ENCODE data around the gene YWHAQ.

GRCh38 chr2:8281695-8283041 is 399.7 kb upstream of the ID2 start:
- PRO-cap = no peak

GRCh38 chr2:8379960-8380487 is 301.8 kb upstream of the ID2 start:
- PRO-cap = no peak

DNA sequence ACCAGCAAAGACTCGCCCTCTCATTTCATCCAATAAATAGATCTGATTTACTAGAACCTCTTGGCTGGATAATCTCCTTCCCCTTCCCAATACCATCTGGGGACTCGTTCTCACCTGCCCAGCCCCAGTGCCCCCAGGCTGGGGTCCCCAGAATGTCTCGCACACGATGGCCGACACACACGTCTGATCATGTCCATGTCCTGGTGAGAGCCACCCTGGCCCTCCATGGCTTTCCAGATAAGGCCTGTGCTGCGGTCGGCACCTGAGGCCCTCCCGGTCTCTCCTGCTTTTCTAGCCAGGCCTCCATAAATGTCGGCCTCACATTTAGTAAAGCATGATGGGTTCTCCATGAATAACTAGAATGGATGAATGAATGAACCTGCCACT is 270.2 kb upstream of the ID2 start:
- PRO-cap = no peak

GRCh38 chr2:8412029-8412635 is 269.7 kb upstream of the ID2 start:
- PRO-cap = no peak

- PRO-cap = no peak
These were observed 222.7 kb upstream of the ID2 start for GRCh38 chr2:8459021-8459594.

GRCh38 chr2:8515157-8515818 is 166.6 kb upstream of the ID2 start:
- PRO-cap = no peak

- PRO-cap = no peak
These were observed 107.4 kb upstream of the ID2 start for GRCh38 chr2:8574233-8575041.

GRCh38 chr2:8684381-8684926 is 2.6 kb downstream of the ID2 start:
- PRO-cap = no peak

DNA sequence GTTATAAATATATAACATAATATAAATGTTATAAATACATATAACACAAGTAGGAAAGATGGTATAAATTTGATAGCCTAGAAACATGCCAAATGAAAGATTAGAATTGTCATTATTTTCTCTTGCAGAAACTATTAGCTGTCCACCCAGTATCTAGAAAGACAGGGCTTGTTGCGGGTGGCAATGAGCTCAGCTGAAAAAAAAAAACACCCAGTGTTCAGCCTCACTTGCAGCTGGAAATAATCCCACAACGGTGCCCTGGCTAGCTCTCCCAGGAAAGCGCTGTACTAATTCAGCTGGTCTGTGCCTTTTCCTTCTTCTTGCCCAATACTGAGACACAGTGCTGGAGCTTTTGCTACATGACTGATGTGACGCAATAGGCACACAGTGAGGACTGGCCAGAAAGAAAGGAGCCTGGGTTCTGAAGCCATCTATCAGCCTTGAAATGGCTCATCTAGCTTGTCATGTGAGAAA is 16.2 kb downstream of the KIDINS220 start:
- PRO-cap = no peak

GRCh38 chr2:8954069-8954610 is 49.3 kb downstream of the MBOAT2 start:
- PRO-cap = no peak

DNA sequence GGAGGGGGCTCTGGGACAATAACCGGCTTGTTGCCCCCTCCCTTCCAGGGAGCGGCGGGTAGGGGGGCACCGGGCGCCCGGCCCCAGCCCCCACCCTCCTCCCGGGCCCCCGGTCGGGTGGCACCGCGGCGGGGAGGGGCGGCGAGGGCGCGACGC is 247 bp downstream of the MBOAT2 start:
- PRO-cap = no peak

DNA sequence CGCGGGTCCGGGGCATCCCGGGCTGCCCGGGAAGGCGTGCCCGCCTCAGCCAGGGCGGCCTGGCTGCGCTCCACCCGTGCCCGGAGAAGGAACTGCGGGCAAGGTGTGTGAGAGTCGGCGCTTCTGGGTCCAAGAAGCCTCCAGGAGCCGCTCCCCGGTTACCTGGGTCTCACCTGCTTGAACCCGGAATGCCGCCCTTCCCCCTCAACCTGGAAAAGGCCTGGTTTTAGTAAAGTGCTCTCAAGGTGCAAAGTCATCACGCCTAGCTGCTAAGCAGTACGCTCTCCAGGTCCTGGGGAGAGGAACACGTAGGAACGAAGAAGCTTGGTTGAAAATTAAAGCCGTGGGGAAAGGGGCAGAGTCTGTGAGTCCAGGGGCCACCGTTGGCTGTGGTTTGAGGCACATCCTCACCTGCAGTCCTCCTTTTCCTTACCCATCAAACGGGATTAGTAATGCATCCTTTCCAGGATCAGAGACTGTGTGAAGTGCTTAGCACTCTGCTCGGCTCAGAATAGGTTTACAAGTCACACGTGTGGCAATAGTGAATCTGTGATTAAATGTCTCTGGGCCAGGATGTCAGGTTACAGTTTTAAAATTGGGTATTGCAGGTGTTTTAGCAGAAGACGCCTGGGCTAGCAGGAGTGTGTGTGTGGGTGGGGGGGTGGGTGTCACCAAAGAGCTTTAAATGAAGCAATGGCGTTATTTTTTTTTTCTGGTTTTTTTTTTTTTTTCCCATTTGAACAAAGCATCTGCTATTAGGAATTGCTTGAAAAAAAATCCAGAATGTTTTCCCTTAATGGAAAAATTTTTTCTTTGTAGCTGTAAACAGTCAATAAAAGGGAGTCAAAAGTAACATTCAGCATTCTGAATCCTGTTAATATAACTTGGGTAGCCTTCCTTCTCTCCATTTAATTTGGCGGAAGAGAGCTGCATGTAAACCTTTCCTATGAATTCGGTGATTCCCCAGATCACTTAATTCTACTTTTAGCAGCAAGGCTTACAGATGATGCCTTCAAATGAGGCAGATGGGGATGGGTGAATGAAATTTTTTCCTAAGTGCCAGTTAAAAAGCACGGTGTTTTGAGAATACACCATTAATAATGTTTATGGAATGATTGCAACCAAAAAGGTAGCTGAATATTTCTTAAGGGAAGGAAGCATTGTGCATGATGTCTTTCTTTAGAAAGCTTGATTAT is 1.5 kb downstream of the ASAP2 start:
- PRO-cap = no peak

- PRO-cap = no peak
These were observed 3.4 kb downstream of the ASAP2 start for GRCh38 chr2:9209914-9210517.

DNA sequence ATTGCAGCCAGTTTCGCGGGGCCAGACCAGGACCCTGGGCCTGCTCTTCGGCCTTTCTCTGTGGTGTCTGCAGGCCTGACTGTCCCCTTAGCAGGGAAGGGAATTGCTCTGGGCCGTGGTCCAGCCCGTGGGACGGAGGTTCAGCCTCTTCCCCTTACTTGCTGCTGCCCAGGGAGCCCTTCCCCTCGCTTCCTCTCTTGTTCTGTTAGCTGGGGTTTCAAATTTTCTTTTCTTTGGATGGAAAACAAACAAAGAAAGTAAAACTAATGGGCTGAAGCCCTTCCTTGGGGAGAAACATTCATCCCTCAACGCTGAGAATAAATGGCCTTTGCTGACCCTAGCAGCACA is 52.3 kb downstream of the ASAP2 start:
- PRO-cap = no peak

DNA sequence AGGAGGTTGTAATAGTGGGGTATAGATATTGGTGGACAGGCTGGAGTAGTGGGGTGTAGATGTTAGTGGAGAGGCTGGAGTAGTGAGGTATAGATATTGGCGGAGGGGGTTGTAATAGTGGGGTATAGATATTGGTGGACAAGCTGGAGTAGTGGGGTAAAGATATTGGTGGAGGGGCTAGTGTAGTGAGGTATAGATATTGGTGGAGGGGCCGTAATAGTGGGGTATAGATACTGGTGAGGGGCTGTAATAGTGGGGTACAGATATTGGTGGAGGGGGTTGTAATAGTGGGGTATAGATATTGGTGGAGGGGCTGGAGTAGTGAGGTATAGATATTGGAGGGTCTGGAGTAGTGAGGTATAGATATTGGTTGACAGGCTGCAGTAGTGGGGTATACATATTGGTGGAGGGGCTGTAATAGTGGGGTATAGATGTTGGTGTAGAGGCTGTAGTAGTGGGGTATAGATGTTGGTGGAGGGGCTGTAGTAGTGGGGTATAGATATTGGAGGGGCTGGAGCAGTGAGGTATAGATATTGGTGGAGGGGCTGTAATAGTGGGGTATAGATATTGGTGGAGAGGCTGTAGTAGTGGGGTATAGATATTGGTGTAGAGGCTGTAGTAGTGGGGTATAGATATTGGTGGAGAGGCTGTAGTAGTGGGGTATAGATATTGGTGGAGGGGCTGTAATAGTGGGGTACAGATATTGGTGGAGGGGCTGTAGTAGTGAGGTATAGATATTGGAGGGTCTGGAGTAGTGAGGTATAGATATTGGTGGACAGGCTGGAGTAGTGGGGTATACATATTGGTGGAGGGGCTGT is 98.4 kb downstream of the ASAP2 start:
- PRO-cap = no peak

DNA sequence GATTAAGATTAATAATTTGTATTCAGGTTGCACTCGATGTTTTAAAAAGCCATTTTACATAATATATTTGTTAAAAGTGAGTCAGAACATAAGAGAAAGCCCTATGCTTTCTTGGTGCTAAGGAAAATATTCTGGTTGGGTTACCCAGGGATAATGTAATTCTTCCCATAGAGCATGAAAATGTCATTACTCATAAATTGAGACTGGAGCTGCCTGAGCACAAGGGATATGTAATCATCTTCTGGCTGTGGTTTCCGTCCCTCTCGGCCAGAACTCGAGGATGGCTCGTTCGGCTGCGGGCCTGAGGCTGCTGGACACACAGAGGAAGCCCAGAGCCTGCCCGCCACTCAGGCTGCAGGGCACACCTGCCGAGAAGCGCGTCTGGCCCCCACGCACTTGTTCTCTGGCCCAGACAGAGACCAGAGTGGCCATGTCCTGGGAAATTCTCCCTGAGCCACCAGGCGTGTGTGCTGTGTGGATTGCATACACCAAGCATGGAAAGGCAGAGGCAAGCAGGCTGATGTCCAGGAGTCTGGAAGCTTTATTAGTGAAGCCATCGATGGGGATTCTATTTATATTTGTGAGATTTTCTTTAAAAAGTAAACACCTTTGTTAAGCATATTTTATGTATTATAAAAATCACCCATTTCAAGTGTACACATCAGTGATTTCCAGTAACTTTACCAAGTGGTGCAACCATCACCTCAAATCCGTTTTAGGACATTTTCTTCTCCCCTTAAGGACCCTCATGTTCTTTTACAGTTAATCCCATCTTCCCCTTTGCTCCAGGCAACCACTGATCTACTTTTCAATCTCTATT is 105.0 kb downstream of the ASAP2 start:
- PRO-cap = no peak

GRCh38 chr2:9330763-9331390 is 92.5 kb downstream of the ITGB1BP1 start:
- PRO-cap = no peak

- PRO-cap = no peak
These were observed 88.2 kb downstream of the ITGB1BP1 start for GRCh38 chr2:9334815-9335885.

DNA sequence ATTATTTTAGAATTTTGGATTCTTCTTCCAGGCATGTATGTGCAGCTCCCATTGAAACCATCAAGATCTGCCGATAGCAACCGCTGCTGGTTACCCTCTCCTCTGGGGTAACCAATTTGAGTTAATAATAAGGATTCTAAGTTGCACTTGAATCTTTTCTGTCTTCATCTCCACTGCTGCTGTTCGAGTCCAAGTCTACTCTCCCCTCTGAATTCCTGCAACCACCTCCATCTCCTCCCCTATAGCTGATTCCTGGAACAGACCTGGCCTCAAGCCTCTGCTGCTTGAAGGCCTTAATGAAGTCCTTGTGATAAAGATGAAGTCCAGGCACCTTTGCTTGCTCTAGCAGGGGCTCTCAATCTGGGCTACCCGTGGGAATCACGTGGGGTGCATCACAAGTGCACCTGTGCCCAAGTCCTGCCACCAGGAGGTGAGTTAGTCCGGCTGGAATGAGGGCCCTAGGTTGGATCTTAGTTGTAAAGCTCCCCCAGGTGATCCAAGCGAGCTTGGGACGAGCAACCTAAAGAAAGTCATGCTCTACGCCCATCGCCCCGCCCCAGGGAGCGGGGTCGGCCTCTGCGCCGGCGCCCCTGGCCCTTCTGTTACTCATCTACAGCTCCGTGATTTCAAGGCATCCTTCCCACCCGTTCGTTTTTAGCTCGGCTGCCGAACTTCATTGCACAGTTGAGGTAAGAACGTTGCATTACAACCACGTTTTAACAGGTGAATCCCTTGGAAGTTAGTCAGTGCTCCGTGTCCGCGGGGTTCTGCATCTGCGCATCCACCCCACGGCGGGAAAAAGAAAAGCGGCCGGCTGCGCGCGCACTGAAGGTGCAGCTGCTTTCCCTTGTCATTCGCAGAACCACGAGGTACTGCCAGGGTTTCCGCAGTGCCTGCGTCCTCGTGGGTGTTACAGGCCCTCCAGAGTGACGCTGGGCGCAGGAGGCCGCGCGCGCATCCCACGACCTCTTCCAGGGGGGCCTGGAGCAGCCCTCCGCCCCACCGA is 837 bp upstream of the IAH1 start:
- PRO-cap = unidirectional peak, plus-strand start at position 924 of the sequence

- PRO-cap = bidirectional peak, plus-strand start at chr2:9630537, minus-strand start at chr2:9630430; bidirectional peak, plus-strand start at chr2:9630566, minus-strand start at chr2:9630616; bidirectional peak, plus-strand start at chr2:9630847, minus-strand start at chr2:9630789; bidirectional peak, plus-strand start at chr2:9631343, minus-strand start at chr2:9630997
These were observed at the start of gene YWHAQ for GRCh38 chr2:9630030-9631126. TSS of gene YWHAQ (minus strand) at chr2:9630997.